H4 (cell line): Measurements from ENCODE around the genes GRAMD1A and FXYD5.

DNA sequence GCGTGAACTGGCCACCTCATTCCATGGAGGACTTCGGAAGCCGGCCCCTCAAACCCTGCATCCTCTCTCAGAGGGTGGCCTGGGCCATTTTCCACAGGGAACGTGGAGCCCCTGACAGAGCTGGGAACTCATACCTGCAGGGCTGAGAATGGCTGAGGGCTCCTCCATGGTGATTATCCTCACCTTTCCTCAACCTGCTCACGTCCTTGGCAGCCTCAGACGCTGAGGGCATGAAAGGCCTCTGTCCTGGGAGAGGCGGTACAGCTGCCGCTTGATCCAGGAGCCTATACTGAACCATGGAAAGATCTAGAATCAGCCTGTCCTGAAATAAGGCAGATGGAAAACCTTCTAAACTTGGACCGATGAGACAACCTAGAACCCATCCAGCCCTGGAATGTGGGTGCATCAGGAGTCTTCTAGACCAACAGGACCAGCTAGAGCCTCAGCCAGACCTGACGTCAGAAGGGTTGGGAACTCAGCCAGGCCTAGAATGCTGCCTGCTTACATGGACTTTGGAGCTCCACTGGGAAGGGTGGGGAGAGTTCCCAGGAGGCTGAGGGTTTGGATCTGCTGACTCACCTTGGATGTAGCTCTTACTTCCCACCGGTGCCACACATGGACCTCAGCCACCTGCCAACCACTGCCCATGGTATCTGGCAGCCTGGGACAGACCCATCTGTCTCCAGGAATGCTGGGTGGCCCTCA lies 7.4 kb downstream of the KCTD15 start:
- RAMPAGE, long total RNA = no peak

DNA sequence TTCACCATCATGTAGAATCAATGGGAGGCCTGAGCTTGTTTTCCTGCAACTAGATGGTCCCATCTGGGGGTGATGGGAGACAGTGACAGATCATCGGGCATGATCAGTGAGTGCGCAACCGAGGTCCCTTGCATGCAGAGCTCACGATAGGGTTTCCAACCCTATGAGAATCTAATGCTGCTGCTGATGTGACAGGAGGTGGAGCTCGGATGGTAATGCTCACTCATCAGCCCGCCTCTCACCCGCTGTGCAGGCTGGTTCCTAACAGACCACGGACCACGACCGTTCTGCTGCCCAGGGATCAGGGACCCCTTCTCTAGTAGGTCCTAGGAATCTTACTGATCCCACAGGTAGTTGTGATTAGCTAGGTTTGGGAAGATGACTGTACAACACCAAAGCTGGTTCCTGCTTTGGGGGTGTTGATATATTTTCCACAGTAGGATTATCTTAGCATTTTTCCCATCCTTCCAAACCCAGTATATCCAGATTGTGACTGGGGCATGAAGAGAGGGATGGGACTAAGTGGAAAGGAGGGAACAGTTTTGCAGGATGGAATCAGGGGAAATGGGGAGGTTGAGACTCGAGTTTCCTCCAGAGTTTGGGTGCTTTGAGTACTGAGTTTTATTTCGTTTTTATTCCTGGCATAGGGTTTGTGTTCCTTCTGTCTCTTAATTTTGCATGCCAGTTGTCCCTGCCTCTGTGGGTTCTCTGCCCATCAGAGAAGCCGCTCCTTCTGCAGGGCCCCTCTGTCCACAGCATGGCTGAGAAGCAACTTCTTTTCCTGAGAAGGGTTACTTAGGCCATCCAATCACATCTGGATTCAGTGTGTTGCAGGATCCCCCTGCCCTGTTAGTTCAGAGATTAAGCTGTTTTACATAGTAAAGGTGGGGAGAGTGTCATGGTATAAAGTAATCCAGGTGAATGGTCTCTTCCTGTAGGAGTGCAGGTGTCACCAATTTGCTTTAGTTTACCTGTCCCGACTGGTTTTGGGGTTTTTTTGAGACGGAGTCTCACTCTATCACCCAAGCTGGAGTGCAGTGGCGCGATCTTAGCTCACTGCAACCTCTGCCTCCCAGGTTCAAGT lies 23.2 kb upstream of the GARRE1 start:
- RAMPAGE, long total RNA = no peak

DNA sequence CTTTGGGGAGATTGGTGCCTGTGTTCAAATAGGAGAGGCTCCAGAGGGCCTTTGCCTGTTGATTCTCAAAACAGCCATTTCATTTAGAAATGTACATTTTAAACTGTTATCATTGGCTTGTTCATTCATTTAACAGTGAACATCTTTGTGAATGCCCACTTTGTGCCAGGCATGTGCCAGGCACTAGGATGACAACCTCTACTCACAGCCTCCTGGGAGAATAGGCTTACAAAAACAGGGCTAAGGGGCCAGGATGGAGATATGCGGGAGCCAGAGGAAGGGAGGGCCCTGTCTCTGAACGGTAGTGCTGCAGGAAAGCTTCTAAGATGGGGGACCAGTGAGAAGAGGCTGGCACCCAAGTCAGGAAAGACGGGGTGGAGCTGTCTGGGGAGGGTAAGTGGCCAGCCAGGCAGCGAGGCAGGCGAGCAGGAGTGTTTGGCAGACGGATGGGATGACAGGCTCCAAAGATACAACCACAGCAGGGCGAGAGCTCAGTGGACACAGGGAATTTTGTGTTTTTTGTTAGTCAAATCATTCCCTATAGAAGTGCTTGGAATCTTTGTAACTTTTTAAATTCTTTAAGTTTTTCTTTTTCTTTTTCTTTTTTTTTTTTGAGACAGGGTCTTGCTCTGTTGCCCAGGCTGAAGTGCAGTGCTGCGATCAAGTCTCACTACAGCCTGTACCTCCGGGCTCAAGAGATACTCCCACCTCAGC lies 44.7 kb upstream of the GPI start:
- RAMPAGE, long total RNA = no peak

GRCh38 chr19:34331975-34332339 lies 33.0 kb upstream of the GPI start:
- RAMPAGE, long total RNA = no peak

DNA sequence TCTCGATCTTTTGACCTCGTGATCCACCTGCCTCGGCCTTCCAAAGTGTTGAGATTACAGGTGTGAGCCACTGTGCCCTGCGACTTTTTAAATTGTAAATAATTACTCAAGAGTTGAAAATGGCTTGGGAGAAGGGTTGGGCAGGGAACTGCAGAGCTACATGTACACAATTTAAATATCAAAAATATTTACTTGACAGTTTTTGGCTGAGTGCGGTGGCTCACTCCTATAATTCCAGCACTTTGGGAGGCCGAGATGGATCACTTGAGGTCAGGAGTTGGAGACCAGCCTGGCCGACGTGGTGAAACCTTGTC lies 8.0 kb downstream of the PDCD2L start:
- RAMPAGE, long total RNA = no peak

- RAMPAGE, long total RNA = no peak
Measured at GRCh38 chr19:34439315-34439994, 11.3 kb downstream of the UBA2 start.

- RAMPAGE, long total RNA = no peak
Measured at GRCh38 chr19:34501192-34502186, 19.9 kb downstream of the WTIP start.

GRCh38 chr19:34734758-34735141 lies 707 bp downstream of the ZNF181 start:
- RAMPAGE, long total RNA = no peak

- RAMPAGE, long total RNA = no peak
Measured at GRCh38 chr19:34904774-34905942, 21.5 kb upstream of the ZNF30 start.

DNA sequence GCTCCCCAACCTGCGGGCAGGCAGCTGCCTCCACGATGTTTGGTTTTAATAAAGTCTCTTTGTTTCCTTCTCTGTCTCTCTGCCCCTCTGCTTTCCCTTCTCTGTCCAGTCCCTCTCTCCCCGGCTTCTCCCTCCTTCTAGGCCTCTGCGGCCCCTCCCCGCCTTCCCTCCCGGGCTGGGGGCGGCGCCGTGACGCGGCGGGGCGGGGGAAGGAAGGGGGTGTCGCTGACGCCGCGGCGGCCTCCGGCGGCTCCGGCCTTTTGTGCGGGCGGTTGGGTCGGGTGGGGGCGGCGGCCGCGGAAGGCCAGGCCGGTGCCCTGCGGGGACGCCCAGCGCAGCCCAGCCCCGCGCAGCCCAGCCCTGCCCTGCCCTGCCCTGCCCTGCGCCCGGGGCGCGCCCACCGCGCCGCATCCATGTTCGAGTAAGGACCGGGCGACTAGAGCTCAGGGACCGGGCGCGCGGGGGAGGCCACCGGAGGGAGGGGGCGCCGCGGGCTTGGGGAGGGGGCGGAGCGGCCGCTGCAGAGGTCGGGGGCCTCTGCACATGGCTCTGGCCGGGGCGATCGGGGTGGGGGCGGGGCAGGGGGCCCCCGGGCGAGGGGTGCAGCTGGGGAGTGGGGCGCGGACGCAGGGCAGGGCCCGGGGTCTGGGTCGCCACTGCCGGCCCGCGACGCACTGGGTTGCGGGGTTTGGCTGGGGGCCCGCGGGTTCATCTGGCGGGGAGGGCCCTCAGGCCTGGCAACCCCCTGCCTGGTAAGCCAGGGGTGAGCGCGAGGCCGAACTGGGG lies at the start of gene GRAMD1A:
Gene GRAMD1A, plus strand, starts transcription at position 258 of the 786 bp plus-strand sequence.
- RAMPAGE, long total RNA = no peak

DNA sequence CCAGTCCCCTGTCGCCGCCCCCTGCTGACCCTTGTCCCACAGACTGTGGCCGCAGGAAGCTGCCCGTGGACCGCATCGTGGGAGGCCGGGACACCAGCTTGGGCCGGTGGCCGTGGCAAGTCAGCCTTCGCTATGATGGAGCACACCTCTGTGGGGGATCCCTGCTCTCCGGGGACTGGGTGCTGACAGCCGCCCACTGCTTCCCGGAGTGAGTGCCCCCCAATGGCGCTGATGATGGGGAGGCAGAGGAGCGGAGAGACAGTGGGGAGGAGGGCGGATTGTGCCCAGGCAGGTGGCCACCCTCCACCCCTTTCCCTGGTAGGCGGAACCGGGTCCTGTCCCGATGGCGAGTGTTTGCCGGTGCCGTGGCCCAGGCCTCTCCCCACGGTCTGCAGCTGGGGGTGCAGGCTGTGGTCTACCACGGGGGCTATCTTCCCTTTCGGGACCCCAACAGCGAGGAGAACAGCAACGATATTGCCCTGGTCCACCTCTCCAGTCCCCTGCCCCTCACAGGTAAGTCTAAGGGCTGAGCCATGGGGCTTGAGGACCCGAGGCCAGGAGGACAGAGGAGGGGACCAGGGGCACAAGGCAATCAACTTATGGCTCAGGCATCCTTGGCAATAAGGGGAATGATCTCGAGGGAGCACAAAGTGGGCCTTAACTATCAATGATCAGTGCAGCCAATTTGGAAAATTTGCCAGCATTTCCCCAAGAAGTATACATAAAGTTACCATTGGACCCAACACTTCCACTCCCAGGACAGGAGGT lies 19.0 kb downstream of the HPN start:
- RAMPAGE, long total RNA = no peak

DNA sequence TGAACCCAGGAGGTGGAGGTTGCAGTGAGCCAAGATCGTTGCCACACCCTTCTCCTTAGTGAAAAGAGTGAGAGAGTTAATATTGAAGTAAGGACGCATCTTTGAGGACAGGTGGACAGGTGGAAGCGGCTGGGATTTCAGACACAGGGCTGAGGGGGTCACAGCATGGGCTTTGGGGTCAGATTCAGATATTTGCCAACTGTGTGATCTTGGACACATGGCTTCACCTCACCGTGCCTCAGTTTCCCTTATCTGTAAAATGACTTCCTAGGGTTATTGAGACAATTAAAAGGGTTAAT lies 22.1 kb downstream of the HPN start:
- RAMPAGE, long total RNA = no peak

- RAMPAGE, long total RNA = no peak
Measured at GRCh38 chr19:35117056-35117483, 1.4 kb downstream of the FXYD3 start.

GRCh38 chr19:35126603-35127183 lies 8.2 kb downstream of the LGI4 start:
- RAMPAGE, long total RNA = no peak

DNA sequence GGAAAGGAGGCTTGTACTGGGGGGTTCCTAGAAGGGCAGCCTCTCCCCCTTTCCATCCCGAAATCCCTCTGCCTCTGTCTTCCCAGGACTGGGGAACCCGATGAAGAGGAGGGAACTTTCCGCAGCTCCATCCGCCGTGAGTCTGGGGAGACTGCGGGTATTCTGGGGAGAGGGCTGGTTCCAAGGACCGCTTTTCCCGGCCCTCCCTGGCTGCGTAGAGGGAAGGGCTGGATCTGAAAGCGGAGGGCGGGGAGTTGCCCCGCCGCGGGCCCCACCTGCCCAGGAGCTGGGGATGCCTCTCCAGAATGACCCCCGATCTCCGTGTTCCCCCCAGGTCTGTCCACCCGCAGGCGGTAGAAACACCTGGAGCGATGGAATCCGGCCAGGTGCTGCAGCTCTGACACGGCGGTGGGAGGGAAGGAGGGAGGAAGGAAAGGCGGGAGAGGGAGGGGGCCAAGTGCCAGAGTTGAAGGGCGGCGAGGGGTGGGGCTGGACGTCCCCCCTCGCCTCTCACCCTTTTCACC lies 607 bp upstream of the FXYD7 start:
- RAMPAGE, long total RNA = no peak

- RAMPAGE, long total RNA = no peak
Measured at GRCh38 chr19:35152573-35152872, 2.0 kb upstream of the FXYD5 start.

- RAMPAGE, long total RNA = no peak
Measured at GRCh38 chr19:35154114-35154445, 455 bp upstream of the FXYD5 start.

DNA sequence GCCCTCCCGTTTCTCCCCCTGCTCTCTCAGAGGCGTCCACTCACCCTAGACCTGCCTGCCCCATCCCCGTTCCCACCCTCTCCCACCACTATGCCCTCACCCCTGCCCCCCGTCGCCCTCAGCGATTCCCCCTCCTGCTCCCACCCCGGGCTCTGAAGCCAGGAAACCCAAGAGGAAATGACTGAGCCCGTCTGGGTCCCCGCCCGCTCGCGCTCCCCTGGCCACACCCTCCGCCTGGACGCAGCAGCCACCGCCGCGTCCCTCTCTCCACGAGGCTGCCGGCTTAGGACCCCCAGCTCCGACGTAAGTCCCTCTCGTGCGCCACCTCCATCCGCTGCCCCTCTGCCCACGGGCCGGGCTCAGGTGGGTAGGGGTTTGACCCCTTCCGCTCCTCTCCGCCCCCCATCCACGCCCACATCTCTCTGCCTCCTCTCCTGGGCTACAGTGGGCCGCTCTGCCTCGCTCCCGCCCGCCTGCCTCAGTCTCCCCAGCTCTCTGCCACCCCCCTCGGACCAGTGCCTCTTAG lies at the start of gene FXYD5:
Gene FXYD5, plus strand, starts transcription at position 229 of the 526 bp plus-strand sequence.
- RAMPAGE, long total RNA = start-site peak on the plus strand centred at position 249 of the sequence, 48 bp wide, 993 reads

GRCh38 chr19:35156399-35157073 lies 2.0 kb downstream of the FXYD5 start:
- RAMPAGE, long total RNA = no peak

DNA sequence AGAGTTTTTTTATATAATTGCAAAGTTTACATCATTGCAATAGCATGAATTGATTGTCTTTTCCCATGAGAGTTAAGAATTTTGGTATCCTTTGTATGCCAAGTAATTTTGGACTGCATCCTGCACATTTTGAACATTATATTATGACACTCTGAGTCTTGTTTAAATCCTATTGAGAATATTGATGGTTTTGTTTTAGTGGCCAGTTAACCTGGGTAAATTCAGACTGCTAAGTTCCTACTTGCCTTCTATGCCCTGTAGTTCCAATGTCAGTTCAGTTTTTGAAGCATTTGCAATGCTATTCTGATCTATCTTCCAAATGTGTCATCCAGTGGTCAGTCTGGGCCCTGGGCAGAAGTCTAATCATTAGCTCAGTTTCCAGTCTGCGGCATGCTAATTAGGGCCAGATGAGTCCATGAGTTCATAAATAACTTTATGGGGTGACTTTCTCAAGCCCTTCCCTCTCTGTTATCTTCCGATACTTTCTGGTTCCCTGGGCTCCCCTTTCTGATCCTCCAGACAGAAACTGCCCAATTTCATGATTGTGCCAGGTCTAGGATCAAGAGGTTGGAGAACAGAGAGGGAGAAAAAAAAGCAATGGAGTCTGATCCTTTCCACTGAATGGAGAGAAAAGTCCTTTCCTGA lies 32.8 kb downstream of the FAM187B start:
- RAMPAGE, long total RNA = no peak